GM19239 (cell line): ENCODE results near the genes IL17REL, MLC1, PLXNB2 and LMF2.

GRCh38 chr22:49954307-49954791, 6.2 kb upstream of the PIM3 start:
- RRBS: no CpG with 5 or more reads among the region's 9 CpGs

DNA sequence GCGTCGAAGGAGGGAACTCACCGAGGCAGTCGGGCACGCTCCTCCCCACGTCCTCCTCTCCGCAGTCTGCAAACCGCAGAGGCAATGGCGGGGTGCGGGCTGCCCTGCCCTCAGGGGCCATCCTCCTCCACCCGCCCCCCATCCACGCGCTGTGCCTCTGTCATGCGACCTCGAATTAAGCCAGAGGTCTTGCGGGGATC, 12.5 kb downstream of the IL17REL start:
- RRBS: no CpG with 5 or more reads among the region's 16 CpGs

DNA sequence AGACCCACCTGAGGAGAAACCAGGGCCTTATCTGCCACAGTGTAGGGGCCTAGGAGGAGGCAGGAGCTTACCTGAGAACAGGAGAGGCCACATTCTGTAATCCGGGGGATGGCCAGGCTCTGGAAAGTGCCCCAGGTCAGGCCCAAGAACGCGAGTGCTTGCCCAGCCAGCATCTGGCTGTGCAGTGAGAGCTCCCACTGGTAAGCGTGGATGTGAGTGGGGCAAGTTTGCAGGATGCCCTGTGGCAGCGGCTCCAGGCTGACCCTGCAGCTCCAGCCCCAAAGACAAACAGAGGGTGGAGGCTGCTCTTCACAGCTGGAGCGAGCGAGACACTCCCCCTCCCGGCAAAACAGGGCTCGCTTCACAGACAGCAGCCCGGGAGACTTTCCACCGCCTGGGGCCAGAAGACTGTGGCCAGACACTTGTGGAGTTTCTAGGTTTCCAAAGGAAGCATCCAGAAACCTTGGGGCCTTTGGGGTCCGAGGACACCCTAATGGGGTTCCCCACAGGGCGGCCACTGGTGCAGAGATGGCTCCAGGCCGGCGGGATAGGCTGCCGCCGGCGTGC, at the start of gene IL17REL:
IL17REL (minus strand) TSS at position 292 of the 567 bp plus-strand sequence.
- RRBS: no CpG with 5 or more reads among the region's 18 CpGs

- RRBS: no CpG with 5 or more reads among the region's 31 CpGs
Measured at GRCh38 chr22:50085145-50086152, at the start of gene MLC1. Gene MLC1 (minus strand): TSS chr22:50085426.

GRCh38 chr22:50186814-50187695, 1.3 kb downstream of the TRABD start:
- RRBS: no CpG with 5 or more reads among the region's 21 CpGs

DNA sequence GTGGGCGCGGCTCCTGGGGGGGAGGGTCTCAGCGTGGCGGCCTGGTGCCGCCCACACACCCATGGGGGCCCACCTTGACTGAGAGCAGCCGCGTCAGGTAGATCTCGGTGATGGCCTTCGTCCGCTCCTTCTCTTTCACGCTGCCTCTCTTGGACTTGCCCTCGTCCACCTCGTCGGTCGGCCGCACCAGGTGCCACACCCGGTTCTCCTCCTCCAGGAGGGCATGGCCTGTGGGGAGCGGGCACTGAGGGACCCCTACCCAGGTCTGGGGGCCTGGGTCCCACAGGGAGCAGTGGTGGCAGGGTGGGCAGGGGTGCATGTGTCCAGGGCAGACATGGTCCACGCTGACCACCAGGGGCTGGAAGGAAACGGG, 7.8 kb upstream of the MAPK11 start:
- RRBS: no CpG with 5 or more reads among the region's 20 CpGs

DNA sequence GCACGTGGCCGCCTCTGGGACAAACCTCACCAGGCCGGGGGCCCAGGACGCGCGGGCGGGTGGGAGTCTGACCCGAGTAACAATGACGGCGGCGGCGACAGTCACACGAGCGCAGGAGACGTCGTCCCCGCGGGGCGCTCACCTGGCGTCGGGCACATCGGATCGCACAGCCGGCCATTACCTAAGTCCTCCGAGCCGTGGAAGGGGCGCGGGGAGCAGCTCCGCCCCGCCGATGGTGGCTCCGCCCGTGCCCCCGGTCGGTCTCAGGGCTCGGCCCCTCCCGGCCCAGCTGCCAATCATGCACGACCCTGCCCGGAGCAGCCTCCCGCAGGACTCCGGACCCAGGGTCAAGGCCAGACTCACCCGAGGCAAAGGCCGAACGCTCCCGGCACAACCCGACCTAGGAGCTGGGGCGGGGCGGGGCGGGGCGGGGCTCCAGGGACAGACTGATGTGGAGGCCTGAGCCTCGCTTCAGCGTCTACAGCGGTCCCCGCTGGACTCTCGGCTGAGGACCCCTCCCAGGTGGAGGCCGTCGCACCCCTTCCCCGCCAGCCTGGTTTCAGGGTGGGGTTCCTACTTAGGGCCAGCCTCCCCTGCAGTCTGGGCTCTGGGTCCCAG, 7.2 kb downstream of the PLXNB2 start:
- RRBS: 43% methylated on average over 15 of the region's 58 CpGs

GRCh38 chr22:50306969-50308246, at the start of gene PLXNB2:
Gene PLXNB2 (minus strand): TSS chr22:50307646.
- RRBS: 1% methylated on average over 34 of the region's 111 CpGs

GRCh38 chr22:50415994-50416295, 58.9 kb downstream of the SBF1 start:
- RRBS: no CpG with 5 or more reads among the region's 8 CpGs

- RRBS: no CpG with 5 or more reads among the region's 20 CpGs
Measured at GRCh38 chr22:50457101-50457953, 17.5 kb downstream of the SBF1 start.

DNA sequence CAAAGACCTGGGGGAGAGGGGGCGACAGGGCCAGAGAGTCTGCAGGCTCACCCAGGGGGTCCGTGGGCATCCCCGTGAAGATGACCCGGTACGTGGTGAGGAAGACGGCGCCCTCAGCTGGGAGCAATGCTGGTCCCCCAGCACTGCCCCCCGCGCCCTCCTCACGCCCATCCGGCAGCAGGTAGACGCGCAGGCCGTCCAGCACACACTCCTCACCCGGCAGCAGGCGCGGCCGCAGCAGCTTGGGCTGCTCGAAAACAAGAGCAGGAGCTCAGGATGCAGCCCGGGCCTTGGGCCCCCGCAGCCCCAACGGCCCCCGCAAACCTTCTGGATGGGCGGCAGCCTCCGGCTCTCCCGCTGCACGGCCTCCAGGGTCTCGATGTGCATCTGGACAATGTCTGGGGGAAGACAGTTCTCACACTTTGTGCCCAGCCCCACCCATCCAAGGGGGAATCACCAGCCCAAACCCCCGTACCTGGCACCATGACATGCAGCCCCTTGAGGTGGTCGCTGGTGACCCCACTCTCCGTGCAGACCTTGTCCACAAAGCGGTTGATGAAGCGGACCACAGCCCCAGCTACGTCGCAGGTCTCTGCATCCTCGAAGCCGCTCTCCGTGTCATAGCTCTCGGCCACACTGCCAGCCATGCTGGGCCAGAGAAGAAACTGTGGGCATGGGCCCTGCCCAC, 13.2 kb downstream of the SBF1 start:
- RRBS: 96% methylated on average over 18 of the region's 39 CpGs

DNA sequence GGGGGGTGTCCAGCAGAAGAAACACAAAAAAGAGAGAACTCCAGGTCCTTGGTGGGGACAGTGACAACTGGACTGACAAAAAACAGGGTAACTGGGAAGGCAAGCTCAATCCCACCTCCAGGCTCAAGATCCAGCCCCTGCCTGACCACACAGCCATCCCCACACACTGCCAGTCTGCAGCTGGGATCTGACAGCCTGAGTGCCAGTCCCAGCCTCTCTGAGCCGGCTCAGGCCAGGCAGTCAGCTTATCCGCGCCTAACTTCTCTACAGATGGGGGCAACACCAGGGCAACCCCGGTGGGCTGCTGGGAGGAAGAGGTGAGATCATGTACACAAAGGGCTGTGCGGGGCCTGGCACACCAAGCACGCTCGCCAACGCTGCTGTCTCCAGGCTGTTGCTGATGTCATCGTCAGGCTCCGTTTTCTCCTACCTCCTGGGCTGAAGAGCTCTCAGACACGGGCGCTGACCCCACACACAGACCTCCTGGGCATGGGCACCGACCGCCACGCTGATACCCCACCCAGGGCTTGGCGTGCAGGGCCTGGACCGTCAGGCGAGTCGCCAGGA, 1.1 kb downstream of the SBF1 start:
- RRBS: 43% methylated on average over 4 of the region's 19 CpGs

DNA sequence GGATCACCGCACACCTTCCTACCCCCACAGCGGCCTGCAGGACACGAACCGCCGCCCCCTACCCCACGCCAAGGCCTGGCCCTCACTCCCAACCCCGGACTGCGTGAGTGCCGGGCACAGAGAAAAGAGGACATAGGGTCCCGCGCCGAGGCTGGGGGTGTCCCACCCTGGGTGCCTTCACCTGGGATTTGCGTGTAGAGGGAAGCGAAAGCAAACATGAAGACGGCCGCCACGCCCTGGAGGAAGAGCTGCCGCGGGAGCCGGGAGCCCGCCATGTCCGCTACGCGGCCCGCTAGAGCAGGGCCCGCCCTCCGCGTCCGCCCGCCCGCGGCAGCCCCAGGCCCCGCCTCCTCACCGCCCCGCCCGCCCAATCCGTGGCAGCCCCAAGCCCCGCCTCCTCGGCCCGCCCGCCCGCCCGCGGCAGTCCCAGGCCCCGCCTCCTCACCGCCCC, at the start of gene LMF2:
LMF2 (minus strand) TSS at position 302 of the 451 bp plus-strand sequence.
- RRBS: no CpG with 5 or more reads among the region's 46 CpGs

- RRBS: no CpG with 5 or more reads among the region's 16 CpGs
Measured at GRCh38 chr22:50561382-50561876, 1.3 kb downstream of the SYCE3 start.

- RRBS: no CpG with 5 or more reads among the region's 12 CpGs
Measured at GRCh38 chr22:50576437-50577112, 1.7 kb downstream of the CPT1B start.

GRCh38 chr22:50612344-50613063, 11.9 kb downstream of the MAPK8IP2 start:
- RRBS: 63% methylated on average over 1 of the region's 31 CpGs

DNA sequence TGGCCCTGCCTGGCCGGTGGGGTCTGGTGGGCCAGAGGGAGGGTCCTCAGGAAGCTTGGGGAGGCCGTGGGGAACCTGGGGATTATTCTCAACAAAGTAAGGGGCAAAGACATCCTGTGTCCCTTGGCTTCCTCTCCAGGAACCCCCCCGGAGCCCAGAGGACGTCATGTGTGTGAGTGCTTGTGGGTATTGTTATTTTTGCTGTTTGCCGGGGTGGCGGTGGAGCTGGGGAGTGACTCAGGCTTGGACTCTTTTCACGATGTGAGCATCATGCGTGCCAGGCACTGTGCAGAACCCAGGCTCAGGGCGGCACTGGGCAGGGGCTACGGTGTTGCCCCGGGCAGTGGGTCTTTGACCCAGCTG, 43.7 kb upstream of the ARSA start:
- RRBS: no CpG with 5 or more reads among the region's 11 CpGs

DNA sequence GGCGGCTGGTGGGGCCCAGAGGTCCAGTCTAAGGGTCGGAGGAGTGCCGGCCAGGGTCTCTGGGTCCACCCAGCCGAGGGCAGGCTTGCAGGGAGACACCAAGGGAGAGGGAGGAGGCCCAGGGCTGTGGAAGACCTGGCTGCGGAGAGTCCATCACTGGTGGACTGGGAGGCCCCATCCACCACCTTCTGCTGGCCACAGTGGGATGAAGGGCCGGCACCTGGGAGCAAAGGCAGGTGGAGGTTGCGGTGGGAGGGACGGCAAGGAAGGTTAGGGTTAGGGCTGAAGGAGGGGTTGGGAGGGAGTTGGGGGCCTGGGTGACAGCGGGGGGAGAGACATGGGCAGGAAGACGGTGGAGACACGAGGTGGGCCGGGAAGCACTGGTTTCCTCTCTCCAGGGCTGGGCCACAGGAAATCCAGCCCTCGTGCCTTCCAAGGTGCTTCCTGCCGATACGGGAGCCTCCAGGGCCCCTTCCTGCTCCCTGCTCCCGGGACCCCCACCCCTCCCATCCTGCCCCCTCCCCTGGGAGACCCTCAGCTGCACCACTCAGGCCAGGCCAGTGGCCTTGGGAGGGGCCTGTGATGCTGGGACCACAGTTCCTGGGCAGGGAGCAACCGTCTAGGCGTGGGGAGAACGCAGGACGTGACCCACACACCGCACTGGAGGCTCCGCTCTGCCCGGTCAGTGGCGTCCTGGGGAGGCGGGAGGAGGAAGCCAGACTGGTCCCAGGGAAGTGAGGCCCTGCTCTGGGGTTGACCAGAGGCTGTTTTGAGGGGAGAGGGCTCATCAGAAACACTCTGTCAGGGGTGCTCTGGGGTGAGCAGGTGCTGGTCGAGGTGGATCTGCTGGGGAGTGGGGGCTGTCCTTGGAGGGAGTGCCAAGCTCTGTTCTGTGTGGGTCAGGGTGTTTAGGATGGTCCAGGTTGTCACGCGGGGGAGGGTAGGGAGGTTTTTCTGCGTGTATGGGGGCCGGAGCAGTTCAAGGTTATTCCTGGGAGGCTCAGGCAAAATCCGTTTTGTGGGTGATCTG, 44.5 kb upstream of the ARSA start:
- RRBS: no CpG with 5 or more reads among the region's 31 CpGs

DNA sequence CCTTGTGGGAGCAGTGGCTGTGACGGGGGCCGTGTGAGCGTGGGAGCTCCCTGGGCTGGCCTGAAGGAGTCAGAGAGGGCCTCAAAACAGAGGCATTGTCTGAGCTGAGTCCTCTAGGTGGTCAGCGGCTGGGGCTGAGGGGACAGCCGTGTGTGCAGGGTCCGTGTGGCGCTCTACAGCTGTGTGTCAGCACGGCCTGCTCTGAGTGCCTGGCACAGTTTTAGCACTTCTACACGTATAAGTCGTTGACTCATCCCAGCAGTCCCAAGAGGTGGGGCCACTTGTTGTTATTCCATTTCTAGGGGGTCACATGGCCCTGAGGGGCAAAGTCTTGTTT, 37.8 kb upstream of the ACR start:
- RRBS: no CpG with 5 or more reads among the region's 10 CpGs

DNA sequence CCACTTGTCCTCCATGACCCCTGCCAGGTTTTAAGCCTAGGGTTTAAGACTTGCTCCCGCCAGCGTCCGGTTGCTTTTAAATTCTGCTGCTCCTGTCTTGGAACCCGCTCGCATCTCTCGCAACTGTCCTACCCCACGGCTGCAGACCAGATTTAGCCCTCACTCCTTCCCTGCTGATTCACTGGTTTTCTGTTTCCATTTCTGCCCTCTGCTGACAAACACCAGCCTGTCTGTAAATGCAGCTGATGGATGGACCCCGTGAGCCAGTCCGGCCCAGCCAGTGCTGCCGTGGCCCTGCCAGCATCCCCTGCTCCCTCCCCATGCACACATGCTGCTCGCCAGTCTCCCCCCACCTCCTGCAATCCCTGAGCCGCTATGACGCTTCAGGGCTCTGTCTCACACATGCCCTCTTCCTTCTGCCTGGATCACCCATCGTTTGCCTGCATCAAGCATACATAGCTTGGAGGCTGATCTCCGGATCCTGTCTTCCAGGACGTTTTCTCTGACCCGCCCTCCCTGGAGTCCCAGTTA, 4.5 kb upstream of the ACR start:
- RRBS: no CpG with 5 or more reads among the region's 17 CpGs